ENCODE measurements around a stretch of chr2.

DNA sequence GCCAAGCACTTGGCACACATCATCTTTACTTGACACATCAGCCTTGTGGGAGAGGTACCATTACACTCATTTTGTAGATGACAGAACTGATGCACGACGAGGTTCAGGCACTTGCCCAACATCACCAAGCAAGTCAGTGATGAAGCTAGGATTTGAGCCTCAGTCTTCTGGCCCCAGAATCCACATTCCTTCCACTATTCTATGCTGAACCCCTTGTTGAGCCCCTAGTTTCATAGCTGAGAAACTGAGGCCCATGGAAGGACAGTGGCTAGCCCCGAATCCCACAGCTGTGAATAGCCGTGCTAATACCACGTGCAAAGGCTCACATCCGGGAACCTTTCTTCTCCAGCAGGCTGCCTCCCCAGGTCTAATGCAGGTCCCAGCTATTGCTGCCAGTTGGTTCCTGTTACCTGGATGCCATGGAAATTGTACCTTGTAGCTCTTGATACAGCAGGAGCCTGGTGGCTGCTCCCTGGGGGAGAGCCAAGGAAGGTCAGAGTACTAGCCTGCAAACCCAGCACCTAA is 30.6 kb downstream of the TNP1 start:
- PRO-cap = no peak
- RAMPAGE, long total RNA, 4 experiments = no peak in any of the 4 experiments

DNA sequence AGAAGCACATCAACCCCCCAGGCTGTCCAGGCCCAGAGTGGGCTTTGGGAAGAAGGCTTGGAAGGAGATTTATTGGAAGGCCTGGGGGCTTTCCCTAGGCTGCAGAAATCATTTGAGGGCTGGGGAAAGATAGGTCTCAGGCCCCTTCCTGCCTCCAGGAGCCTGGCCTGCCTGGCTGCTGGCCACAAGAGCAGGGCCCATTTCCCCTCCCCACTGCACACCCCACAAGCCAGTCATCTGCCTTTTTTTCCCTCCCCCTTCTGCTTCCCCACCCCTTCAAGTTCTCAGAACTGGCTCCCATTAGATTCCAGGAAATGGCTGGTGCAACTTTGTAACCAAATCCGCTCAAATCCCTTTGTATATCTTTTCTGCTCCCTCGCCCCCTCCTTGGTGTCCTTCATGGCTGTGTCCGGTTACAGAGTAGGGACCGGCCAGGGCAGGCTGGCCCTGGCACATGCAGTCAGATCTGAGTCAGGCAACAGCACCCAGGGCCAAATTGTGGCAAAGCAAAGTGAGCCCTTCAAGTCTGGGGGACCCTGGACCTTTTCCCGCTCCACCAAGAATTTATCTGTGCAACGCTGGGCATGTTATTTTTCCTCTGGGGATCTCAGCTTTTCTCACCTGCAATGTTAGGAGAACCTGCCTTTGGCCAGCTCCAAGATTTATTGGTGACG is 20.8 kb upstream of the TNP1 start:
- PRO-cap = no peak
- RAMPAGE, long total RNA, 4 experiments = no peak in any of the 4 experiments

DNA sequence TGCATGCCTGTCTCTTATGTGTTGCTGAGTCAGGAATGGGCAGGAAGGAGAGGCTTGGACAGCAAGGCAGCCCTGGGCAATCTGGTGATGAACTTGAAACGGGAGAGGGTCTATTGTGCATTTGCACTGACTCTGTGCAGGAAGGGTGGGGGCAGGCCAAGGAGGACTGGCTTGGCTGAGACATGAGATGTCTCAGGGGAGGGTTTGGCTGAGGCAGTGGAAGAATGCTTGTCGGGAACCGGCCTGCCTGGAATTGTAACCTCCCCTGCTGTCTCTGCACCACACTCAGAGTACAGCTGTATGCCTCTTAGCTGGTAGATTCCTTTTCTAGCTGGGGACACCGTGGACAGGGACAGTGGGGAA is 176.1 kb upstream of the TNP1 start:
- PRO-cap = no peak
- RAMPAGE, long total RNA, 4 experiments = no peak in any of the 4 experiments

DNA sequence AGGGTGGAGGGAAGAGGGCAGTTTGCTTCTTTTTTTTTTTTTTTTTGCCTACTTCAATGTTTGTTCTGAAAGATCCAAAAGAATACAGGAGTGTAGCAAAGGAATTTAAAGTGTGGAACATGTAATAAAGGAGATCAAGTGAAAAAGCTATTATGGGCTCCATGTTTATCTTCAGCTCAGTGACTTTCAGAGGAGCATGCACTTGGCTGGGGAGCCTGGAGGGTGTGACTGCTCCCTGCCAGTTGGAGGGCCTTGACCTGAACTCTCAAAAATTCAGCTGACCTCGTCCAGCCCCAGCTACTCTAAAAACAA is 501.2 kb upstream of the TNP1 start:
- PRO-cap = bidirectional peak, plus-strand start at position 179 of the sequence, minus-strand start outside the sequence
- RAMPAGE, long total RNA, 4 experiments = no peak in any of the 4 experiments

DNA sequence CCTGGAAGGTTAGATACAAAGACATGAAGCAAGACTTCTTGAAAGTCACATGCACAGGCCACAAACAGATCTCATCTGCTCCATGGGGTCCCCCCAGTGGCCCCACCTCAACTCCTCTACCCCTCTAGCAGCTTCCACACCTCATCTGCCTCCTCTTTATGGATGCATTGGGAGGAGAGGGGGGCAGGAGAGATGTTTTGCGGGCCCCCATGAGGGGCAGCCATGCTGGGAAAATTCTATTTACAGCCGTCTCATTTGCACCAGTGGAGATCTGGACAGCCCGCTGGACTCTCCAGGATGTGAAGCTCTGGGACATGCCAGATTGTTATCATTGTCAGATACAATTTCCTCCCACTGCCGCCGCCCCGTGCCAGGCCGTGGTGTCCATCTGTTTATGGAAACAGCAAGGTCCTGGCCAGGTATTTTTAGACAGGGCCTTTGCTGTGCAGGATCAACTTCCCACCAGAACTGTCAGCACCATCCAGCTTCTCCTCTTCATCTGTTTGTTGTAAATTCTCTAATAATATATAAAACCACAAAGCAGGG is 398.4 kb downstream of the TNS1 start:
- PRO-cap = no peak
- RAMPAGE, long total RNA, 4 experiments = no peak in any of the 4 experiments

GRCh38 chr2:217650685-217651523 is 351.9 kb downstream of the TNS1 start:
- PRO-cap = no peak
- RAMPAGE, long total RNA, 4 experiments = no peak in any of the 4 experiments

DNA sequence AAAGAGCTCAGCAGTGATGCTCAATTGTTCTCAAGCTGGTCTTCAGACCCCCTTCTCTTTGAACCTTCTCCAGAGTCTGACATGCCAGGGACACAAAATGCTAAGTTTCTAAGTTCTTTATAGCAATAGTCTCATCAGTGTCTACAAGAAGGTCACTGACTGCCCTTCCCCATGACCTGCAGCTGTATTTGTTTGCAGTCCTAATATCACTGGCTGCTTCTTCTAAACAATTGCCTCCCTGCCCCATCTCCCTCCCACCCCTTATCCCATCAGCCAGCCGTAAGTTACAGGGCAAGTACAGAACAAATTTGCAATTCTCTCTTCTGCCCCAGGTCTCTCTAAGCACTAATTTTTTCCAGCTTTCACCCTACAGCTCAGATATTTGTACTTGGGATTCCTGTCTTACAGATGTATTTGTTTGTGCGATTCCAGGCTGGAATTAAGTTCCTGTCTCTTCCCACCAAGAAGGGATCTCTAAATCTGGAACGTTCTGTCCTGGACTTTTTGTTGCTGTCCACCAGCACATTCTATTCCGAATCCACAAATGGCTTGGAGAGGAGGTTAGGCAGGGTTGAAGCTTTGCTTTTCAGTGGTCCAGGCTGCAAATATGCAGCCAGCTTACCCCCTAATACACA is 315.2 kb downstream of the TNS1 start:
- PRO-cap = no peak
- RAMPAGE, long total RNA, 4 experiments = no peak in any of the 4 experiments

DNA sequence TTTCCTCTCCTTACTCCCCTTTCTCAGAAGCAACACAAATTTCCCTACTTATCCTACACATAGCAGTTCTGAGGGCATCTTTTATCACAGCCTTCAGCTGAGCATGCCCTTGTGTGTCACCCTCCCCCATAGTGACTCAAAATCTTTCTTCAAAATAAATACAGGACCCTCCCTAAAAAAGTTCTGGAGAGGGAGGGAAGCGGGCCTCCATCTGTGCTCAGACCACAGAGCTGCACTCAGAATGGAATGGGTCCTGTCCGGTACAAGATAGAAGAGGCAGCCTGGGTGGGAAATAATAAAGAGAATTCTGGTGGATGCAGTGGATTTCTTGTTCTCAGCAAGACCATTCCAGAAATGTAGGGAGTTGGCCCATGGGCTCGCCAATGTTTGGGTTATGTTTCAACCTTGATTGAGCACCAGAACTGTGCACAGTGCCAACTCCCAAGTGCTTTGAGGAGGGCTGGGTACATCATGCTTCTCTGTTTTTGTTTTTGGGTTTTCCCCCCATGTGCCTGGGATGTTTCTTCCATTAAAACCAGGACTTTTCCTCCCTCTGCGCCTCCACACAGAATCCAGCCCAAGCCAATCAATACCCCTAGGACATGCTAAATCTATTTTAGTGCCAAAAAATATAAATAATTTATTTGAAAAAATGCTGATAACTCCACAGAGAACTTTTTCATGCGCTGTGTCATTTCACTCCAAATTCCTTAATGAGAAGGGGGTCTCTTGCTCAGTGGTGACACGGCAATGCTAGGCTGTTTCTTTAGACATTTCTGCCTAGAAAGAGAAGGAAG is 304.1 kb downstream of the TNS1 start:
- PRO-cap = no peak
- RAMPAGE, long total RNA, 4 experiments = no peak in any of the 4 experiments

DNA sequence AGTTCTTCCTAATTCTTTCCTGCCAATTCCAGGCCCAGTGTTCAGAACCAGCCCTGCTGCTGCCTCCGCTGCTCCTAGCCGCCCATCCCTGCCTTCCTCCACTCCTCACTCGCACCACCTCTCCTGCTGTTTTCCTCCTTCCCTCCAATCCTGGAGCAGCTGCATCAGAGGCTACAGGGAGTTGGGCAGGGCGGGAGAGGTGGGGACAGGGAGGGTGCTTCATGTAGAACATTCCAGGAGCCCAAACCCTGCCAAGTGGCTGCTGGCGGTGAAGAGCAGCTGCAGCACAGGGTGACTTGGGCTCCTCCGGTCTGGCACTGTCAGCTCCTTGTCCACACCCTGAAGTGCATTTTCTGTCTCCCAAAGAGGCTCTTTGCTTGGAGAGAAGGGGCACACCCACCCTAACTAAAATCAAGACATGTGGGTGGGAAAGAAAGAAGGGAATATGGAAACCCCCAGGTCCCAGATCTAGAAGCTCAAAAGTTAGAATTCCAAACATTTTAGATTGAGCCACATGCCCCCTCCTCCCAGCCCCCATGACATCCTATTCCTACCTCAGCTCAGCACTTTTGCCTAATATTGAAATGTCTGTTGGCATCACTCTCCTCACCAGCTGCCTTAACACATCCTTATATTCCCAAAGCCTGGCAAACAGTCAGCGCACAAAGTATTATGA is 176.1 kb downstream of the TNS1 start:
- PRO-cap = bidirectional peak, plus-strand start at position 289 of the sequence, minus-strand start at position 113 of the sequence
- RAMPAGE, long total RNA, 4 experiments = no peak in any of the 4 experiments

- PRO-cap = bidirectional peak, plus-strand start at chr2:217902967, minus-strand start at chr2:217902828
- RAMPAGE, long total RNA, 4 experiments = no peak in any of the 4 experiments
Observed at GRCh38 chr2:217902460-217903391, 100.1 kb downstream of the TNS1 start.

GRCh38 chr2:217916532-217917214 is 86.1 kb downstream of the TNS1 start:
- PRO-cap = bidirectional peak, plus-strand start at chr2:217916875, minus-strand start at chr2:217916600
- RAMPAGE, long total RNA, 4 experiments = no peak in any of the 4 experiments

DNA sequence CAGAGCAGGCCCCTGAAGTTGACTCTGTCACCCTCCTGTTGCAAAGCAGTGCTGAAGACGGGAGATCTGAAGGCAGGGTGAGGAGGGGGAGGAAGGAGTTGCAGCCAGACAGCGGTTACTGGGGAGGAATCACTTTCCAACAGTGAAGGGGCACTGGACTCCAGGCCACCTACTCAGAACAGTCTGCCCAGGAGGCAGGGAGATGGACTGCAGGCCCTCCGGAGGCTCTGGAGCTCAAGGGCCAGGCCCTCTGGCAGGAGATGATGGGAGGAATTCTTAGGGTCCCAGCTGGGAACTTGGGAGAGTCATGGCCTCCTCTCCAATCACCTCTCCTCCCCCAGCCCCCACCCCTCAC is 67.7 kb downstream of the TNS1 start:
- PRO-cap = unidirectional peak, plus-strand start at position 181 of the sequence; bidirectional peak, plus-strand start outside the sequence, minus-strand start at position 257 of the sequence
- RAMPAGE, long total RNA, 4 experiments = no peak in any of the 4 experiments

GRCh38 chr2:217940262-217940777 is 62.5 kb downstream of the TNS1 start:
- PRO-cap = no peak
- RAMPAGE, long total RNA, 4 experiments = no peak in any of the 4 experiments

DNA sequence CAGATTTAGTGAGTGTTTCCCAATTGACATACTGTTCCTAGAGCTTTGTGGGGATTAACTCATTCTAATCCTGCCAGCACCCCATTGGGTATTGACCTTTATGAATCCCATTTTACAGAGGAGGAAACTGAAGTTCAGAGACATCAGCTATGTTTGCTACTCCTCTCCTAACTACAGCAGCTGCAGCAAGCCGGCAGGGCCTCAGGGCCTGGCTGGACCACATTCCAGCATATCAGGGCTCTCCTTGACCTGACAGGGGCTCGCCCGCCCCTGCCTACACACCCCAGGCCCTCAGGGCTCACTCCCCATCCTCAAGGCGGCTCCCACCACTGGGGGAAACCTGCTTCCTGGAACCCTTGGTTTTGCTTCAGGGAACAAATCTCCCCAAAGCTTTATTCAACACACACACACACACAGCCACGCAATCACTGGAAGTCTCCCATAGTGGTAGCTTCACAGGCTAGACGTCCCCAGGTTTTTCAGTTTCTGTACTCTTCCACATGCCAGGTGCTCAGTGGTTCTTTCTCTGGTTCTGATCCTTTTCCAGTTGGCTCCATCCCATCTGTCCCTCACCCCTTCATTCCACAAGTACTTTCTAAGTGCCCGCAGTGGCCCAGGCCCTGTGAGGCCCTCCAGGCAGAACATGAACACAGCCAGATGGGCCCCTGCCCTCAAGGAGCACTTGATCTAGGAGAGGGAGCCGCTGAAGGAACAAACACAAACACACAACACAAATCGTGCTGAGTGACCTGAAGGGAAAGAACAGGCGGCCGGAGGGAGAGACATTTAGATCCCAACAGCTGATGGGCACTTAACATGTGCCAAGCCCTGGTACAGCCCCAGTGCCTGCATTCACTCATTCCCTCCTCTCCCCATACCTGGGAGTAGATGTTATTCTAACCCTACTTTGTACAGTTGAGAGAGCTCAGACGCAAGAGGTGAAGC is 51.2 kb downstream of the TNS1 start:
- PRO-cap = no peak
- RAMPAGE, long total RNA, 4 experiments = no peak in any of the 4 experiments

DNA sequence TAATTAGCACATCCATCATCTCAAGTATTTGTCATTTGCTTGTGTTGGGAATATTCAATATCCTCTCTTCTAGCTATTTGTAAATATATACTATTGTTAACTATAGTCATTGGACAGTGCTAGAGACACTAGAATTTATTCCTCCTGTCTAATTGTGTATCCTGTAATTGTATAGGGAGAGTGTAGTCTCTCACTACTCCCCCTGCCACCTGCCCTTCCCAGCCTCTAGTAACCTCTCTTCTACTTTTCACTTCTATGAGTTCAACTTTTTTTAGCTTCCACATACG is 23.0 kb upstream of the RUFY4 start:
- PRO-cap = no peak
- RAMPAGE, long total RNA, 4 experiments = no peak in any of the 4 experiments

DNA sequence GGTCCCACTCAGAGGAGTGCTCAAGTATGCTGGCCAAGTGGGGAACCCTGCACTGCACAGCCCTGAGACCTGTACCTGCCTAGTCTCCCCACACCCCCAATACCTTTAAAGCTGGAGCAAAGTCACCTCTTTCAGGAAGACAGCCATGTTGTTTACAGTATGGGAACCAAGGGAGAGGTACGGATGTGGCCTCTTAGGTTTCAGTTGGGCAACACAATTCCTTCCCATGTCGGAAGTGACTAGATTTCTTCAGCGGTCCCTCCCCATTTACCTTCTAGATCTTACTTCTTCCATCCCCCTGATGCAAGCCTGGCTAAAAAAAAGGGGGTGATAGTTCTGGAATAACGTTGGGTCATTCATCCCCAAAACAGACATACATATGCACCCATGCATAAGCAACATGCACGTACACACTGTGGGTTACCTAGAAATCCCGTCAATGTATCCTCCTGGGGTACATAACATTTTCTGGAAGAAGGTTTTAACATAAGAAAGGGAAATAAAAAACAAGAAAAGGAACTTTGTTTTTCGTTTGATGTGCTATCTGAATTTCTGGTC is 10.6 kb downstream of the CXCR1 start:
- PRO-cap = no peak
- RAMPAGE, long total RNA, 4 experiments = no peak in any of the 4 experiments

GRCh38 chr2:218217953-218218737 is 1.2 kb downstream of the ARPC2 start:
- PRO-cap = unidirectional peak, minus-strand start at chr2:218218012
- RAMPAGE, long total RNA, 4 experiments = no peak in any of the 4 experiments

DNA sequence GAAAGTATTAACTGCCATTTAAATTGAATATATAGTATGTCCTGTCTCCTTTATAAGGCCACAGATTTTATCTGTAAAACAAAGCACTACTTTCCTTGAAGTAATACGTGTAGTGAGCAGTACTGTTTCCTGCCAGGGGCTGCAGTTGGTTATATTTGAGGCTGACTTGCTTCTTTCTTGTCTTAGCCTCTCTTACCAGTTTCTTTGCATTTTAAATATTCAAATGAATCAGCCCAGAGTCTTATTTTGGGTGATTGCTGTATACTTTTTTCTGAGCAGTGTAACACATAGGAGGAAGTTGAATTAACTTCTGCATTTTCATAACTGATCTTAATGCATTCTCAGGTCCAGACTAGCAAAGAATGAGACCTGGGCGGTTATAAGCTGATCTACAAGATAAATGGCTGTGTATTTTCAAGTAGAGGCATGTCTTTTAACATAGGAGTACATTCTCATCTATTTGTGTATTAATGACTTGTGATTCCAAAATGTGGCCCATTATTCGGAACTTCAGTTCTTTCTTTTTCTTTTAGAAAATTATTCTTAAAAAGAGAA is 1.8 kb downstream of the ARPC2 start:
- PRO-cap = no peak
- RAMPAGE, long total RNA, 4 experiments = no peak in any of the 4 experiments

DNA sequence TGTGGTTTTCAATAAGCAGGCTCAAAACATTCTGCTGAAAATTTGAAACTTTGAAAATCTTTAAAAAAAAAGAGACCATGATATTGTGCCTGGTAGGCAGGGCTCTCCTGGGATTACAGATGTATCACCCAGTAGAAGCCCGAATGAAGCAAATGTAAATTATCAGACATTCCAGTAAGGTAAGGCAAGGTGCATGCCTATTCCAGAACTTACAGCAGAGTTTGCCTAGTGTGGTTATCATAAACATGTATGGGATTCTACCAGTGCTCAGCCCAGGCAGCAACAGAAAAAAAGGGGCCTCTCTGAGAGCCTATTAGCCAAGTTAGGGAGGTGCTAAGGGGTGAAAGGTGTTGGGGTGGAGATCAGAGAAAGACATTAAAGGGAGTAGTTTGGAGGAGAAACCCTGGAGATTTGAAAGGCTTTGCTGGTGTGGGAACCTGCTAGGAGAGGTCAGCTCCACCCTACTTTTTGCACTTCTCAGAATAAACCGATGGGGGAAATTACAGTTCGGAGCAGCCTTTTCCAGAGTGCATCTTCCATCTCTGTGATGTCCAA is 2.9 kb downstream of the ARPC2 start:
- PRO-cap = no peak
- RAMPAGE, long total RNA, 4 experiments = no peak in any of the 4 experiments

DNA sequence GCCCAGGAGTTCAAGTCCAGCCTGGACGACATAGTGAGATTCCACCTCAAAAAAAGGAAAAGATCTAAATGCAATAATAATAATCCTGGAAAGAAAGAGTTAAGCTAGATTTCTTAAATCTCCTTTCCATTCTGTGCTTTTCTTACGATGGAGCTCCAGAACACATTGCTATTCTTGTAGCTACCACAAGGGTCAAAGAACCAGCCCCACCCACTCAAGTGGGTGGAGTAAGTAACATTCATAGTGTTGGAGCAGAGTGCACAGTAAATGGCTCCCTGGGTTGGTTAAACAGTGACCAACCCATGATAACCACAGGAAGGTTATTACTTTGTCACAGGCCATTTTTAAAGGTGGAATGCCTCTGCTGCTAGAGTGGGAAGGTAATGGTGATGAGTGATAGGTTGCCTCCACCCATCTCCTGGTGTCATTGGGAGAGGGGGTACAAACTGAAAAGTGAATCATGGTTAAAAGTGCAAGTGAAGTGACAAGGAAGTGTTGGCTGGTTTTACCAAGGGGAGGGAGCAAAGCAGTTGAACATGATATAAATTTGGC is 13.9 kb downstream of the ARPC2 start:
- PRO-cap = no peak
- RAMPAGE, long total RNA, 4 experiments = no peak in any of the 4 experiments